Cytotoxic T cell (primary cell): ENCODE measurements around a stretch of chr13.

GRCh38 chr13:114230144-114230554 lies 4.5 kb upstream of the CDC16 start:
- PRO-cap, 2 experiments = no peak in any of the 2 experiments

GRCh38 chr13:114280263-114280929 lies 1.0 kb upstream of the UPF3A start:
- PRO-cap, 2 experiments = peak in 2 of 2 experiments; most common plus-strand start chr13:114280774 (in 1); most common minus-strand start chr13:114280725 (in 2)

DNA sequence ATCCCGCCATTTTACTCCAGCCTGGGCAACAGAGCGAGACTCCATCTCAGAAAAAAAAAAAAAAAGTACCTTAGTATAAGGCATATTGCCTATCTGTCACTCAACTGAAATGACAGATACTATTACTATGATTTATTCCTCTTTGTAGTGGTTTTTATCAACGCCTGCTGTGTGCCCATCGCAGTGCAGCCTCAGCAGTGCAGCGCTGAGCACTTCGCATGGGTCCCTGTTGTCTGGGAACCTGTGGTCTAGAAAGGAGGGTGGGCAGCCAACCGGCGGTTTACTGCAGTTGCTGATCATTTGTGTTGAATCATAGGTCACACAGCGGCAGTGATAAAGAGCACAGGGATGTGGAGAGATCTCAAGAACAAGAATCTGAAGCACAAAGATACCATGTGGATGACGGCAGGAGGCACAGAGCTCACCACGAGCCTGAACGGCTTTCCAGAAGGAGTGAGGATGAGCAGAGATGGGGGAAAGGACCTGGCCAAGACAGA lies 12.8 kb upstream of the CHAMP1 start:
- PRO-cap, 2 experiments = no peak in any of the 2 experiments

DNA sequence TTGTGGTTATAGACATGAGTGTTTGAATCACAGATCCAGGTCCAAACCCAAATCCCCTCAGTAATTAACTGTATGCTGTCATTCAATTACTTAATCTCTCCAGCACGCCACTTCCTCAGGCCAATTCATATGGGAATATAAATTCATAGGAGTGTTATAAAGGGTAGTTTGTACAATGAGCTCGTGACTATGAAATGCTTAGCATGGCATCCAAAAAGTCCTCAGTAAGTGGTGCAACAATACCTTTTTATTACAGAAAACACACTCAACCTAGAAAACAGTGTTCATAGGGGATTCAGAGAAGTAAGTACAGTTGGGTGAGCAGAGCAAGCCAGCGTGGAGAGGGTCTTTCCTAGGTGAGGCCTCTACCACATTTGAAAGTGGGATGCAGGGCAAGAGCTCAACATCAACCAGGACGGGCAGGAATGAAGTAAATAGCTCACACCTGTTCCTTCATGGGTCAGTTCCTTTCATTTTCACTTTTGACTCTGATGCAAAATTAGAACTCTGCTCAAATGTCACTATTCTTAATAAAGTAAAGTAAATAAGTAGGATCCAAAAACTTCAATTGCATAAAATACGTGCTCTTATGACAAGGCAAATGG lies 19.9 kb downstream of the CHAMP1 start:
- PRO-cap, 2 experiments = no peak in any of the 2 experiments